ENCODE measurements around a stretch of chr4.

- PRO-cap, 2 experiments, result no peak in any of the 2 experiments
These were observed 14.9 kb downstream of the TRIM2 start for GRCh38 chr4:153219097-153219506.

DNA sequence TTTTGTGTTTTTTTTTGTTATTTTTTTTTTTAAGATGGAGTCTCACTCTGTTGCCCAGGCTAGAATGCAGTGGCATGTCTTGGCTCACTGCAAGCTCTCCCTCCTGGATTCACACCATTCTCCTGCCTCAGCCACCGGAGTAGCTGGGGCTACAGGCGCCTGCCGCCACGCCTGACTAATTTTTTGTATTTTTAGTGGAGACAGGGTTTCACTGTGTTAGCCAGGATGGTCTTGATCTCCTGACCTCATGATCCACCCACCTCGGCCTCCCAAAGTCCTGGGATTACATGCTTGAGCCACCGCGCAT is 61.0 kb downstream of the TRIM2 start:
- PRO-cap, 2 experiments, result no peak in any of the 2 experiments

DNA sequence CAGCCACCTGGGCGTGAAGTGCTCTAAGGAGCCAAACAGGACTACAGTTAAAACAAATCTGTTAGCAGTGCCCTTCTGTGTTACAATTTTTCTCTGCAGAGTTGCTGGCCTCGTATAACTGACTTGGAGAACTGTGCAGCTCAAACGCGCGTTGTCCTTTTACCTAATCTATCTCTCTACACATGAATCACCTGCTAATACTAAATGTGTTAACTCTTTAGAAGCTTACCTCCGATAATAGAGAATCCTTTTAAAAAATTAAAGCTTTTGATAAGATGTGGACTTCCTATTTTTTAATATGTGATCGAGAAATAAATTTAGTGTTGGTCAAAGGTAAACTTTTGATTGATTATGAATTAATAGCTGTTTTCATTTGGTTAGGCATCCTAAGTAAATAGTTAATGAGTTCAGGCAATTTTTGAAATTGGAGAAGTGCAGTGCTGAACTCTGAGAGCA is 1.3 kb downstream of the MND1 start:
- PRO-cap, 2 experiments, result no peak in any of the 2 experiments

DNA sequence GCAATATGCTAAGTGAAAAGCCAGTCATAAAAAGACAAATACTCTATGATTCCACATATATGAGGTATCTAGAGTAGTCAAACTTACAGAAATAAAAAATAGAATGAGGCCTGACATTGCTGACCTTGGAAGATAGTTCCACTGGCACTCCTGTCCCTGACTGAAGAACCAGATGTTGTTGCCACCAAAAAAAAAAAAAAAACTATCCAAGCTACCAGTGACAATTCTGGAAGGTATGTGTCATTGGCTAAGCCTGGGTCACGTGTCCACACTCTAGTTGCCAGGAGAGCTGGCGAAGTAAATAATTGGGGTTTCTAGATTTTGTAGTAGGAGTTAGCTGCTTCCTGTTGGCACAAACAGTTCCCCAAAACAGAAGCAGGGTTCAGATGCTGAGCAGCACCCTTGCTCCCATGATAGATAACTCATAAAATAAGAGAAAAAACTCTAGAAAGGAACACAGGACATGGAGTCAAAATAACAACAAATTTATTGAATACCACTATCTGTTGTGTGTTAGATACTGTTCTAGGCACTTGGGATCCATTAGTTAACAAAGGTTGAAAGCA is 20.5 kb downstream of the MND1 start:
- PRO-cap, 2 experiments, result no peak in any of the 2 experiments

- PRO-cap, 2 experiments, result peak in 2 of 2 experiments; most common plus-strand start chr4:153467502 (in 2); most common minus-strand start chr4:153467375 (in 1)
These were observed 1.1 kb downstream of the TMEM131L start for GRCh38 chr4:153467150-153467688.

- PRO-cap, 2 experiments, result no peak in any of the 2 experiments
These were observed 5.5 kb downstream of the TMEM131L start for GRCh38 chr4:153471387-153472394.

GRCh38 chr4:153650924-153651383 is 33.1 kb upstream of the TLR2 start:
- PRO-cap, 2 experiments, result no peak in any of the 2 experiments

DNA sequence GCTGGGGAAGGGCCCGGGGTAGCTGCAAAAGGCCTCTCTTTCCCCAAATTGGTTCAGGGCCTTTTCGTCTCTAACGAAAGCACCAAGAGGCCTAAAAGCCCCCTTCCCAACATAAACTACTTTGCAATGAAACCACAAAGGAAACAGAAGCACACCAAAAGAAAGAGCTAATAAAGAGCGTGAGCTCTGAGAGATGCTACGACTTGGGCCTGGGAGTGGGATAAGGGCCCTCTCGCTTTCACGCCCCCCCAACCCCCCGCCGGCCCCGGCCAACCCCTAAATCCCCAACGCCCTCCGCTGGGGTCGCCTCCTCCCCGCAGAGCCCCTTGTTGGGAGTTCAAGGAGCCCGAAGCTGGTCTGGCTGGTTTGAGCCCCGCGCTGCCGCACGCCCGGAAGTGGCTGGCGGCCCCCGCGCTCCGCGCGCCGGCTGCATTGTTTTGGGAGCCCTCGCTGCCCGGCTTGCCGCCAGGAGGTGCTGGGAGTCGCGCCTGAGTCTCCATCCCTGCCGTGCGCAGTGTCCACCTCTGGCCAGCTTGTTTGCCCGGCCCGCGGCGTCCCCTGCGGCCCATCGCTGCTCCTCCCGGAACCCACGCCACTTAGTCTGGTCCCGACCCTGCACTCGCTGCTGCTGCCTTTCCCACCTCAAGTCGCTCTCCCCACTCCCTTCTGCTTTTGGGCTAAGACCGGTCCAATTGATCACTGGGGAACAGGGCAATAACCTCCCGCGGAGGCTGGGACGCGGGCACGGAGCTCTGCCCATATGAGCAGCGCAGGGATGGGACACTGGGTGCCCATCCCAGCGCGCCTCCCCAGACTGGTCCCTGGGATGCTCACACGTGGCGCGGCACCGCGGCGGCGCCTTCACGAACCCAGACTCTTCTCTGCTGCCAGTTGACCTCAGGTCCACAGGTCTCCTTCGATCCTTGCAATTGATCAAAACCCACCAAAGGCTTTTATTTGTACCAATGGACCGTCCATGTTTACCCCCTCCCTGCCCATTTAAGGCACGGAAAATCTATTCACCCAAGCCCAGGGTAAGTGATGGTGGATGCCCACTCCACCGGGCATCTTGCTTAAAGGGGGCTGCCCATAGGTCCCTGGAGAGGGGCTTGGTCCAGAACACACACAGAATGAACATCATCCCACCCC is 2.2 kb upstream of the SFRP2 start:
- PRO-cap, 2 experiments, result no peak in any of the 2 experiments

- PRO-cap, 2 experiments, result no peak in any of the 2 experiments
These were observed 6.6 kb downstream of the FGG start for GRCh38 chr4:154605486-154606664.

- PRO-cap, 2 experiments, result no peak in any of the 2 experiments
These were observed 3.2 kb downstream of the FGG start for GRCh38 chr4:154608907-154609961.

- PRO-cap, 2 experiments, result no peak in any of the 2 experiments
These were observed 192.6 kb downstream of the RBM46 start for GRCh38 chr4:154973661-154974181.

GRCh38 chr4:155352713-155353162 is 24.0 kb downstream of the MAP9 start:
- PRO-cap, 2 experiments, result no peak in any of the 2 experiments

DNA sequence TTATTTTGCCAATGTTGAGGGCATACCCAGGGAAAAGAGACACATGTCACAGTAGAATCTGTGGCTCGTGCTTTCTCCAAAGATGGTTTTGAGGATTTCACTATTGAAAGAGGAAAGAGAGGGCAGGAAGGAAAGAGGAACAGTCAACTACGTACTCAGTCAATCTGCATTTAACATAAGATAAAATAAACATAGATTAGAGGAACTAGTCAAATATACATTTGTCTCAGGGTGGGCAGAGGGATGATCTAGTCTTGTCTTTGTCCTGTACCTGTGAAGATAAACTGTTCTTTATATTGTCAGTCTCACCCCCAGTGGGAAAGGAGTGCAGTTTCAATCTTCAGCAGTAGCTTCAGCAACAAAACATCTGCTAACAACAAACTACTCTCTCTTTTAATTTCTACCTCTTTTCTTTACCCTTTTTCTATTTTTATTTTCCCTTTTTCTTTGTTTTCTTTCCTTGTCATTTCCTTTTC is 51.6 kb upstream of the GUCY1A1 start:
- PRO-cap, 2 experiments, result no peak in any of the 2 experiments

DNA sequence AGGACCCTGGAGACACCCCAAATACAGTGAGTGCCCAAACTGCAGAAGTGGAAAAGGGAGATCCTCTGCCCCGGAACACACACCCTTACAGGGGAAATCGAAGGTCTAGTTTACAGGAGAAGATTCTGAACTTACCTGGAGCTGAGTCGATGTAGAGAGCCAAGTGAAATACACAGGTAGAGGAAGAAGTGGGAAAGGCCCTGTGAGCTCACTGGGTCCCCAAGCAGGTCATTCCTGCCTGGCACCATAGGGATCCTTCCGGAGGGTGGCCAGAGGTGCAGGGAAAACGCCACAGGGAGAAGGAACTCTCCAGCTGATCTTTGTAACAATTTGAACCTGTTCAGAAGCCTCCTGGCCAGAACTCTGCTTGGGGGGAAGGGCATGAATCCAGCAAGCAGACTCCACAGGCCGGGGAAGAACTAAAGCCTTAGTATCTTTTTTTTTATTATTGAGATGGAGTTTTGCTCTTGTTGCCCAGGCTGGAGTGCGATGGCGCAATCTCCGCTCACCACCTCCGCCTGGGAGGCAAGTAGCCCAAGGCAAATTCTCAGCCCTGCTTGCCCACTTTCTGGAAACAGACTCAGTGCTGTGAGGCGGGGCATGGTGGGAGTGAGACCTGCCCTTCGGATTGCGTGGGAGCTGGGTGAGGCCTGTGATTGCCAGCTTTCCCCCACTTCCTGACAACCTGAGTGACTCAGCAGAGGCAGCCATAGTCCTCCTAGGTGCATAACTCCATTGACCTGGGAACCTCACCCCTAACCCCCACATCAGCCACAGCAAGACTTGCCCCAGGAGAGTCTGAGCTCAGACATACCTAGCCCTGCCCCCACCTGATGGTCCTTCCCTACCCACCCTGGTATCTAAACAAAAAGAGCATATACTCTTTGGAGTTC is 348.9 kb downstream of the GASK1B start:
- PRO-cap, 2 experiments, result no peak in any of the 2 experiments

DNA sequence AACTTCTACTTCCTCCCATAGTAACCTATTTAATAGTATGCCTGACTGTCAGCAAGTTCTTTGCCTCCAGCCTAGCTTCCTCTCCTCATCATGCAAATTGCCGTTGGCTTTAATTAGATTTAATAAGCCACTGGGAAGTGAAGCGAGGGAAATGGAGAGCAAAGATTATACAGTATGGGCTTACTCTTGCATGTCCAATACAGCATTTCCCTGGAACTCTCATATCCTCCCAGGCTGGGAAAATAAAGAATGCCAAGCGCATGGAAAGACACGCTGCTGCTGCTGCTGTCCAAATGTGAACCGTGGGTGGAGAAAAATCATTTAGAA is 2.8 kb downstream of the GASK1B start:
- PRO-cap, 2 experiments, result no peak in any of the 2 experiments

DNA sequence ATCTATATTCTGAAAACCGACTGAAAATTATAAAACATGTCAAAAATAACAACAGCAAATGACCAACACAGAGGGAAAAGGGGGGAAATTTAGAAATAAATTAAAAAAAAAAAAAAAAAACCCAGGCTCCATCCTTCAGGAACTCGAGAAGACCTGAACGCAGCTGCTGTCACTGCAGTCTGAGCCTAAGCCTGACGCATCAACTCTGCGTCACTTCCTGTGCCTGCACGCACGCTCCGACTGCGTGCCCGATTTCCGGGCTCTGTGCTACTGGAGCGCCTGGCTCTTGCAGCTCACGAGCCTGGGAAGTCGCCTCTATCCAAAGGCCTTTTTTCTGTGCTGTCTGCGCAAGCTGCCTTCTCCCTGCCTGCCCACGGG is 9.8 kb upstream of the GASK1B start:
- PRO-cap, 2 experiments, result peak in 2 of 2 experiments; most common plus-strand start position 239 of the sequence (in 1)

DNA sequence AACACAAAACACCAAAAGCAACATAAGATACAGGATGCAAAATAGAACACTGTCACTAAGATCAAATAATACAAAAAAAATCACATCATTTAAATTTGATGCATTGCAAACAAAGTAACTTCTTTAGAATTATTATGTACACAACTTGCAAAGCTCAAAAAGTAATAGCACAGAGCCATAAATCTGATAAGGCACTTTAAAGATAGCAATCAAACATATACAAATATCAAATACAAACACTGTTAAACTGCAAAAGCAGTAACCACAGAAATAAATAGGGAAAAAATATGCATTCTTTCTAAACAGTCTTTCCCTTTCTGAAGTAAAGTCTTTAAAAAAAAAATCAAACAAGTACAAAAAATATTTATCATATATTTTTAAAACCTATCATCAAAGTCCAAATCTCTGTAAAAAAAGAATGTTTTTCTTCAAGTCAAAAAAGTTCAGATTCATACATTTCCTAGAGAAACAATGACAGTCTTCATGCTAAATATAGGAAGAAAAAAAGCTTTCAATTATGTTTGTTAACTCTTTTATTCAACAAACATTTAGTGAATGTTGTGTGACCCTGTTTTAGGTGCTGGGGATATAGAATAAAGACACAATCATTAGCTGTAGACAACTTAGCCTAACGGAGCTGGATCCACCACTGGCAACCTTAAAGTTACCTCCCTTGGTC is 3.0 kb downstream of the C4orf46 start:
- PRO-cap, 2 experiments, result no peak in any of the 2 experiments

GRCh38 chr4:158715340-158715738 is 7.9 kb downstream of the PPID start:
- PRO-cap, 2 experiments, result no peak in any of the 2 experiments

GRCh38 chr4:158774826-158775527 is 6.2 kb downstream of the FNIP2 start:
- PRO-cap, 2 experiments, result no peak in any of the 2 experiments

GRCh38 chr4:158795466-158796299 is 26.9 kb downstream of the FNIP2 start:
- PRO-cap, 2 experiments, result no peak in any of the 2 experiments

Data from psoas muscle (tissue), 2 donors.